Pulmonary lymph node (tissue), 1 donor: Measurements from ENCODE around the gene PAWR.

DNA sequence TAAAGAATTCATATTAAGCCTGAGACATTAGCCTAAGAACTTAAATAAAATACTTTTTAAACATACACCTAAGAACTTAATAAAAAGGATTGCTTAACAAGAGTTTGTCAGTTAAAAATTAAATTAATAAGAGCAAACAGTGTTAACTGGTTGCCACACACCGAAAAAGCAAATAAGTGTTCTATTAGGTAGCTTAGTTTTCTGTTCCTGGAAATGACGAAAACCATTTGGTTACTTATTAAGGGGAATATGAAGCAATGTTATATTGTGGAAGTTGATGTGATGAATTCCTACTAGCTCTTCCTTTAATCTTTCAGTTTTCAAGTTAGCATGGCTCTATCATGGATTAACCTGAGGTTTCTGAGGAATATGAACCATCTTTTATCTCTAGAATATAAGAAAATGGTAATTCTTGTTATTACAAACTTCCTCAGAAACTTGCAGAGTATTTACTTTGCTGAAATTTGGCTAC lies 245.9 kb downstream of the KCNC2 start:
- PRO-cap = no peak

DNA sequence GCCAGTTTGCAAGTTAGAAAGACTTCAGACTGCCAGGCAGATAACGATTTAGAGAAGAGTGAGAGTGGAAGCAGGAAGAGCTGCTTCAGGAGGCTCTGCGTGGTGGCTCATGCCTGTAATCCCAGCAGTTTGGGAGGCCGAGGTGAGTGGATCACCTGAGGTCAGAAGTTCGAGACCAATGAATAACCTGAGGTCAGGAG lies 55.1 kb upstream of the KRR1 start:
- PRO-cap = no peak

DNA sequence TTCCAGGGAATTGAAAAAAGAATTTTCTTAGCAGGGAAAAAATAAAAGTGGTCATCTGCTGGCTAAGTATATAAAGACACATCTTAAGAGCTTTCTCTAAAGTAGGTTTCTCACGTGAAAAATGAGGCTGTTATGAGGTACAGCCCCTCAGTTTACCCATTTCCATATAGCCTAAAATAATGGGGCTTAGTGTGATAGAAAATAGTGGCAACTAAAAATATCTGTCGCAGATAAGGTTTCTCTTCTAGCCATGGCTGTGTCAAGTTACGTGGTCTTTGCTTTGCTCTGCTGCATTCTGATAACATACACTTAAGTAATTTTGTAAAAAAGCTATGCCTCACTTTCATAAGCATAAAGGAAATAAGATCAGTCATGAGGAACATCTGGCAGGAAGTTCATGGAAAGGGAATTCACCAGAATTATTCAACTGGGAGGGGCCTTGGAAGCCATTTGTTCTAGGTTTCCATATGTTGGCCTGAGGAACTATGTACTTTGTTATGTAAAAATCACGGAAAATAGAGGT lies 195.4 kb upstream of the KRR1 start:
- PRO-cap = no peak

GRCh38 chr12:75889044-75889684 lies 195.3 kb downstream of the NAP1L1 start:
- PRO-cap = no peak

- PRO-cap = no peak
These were observed 110.0 kb downstream of the NAP1L1 start for GRCh38 chr12:75974505-75974911.

DNA sequence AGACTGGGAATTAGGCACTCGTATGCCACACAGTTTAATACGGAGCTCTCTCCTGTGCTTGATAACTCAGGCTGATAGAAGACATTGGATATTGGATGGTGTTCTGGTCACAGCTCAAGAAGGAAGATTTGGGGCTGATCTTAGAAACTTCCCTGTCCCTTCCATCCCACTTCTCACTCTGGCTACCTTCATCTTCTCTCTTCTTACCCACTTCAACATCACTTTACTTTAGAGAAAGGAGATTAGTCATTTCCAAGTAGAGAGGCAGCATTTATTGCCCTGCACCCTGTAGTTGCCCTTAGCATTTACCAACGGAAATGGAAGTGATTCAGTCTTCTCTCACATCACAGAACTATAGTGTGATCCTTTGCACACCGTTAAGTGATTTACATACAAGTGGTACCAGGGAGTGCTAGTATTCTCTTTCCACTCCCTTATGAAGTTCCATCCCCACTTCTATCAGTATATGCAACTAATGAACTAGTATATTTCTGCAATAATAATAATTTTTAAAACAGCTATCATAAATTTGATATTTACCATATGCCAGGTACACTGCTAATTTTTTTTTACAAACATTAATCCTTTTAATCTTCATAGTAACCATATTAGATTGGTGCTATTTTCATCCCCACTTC lies 105.3 kb downstream of the NAP1L1 start:
- PRO-cap = no peak

GRCh38 chr12:76054737-76055510 lies 29.6 kb downstream of the NAP1L1 start:
- PRO-cap = no peak

DNA sequence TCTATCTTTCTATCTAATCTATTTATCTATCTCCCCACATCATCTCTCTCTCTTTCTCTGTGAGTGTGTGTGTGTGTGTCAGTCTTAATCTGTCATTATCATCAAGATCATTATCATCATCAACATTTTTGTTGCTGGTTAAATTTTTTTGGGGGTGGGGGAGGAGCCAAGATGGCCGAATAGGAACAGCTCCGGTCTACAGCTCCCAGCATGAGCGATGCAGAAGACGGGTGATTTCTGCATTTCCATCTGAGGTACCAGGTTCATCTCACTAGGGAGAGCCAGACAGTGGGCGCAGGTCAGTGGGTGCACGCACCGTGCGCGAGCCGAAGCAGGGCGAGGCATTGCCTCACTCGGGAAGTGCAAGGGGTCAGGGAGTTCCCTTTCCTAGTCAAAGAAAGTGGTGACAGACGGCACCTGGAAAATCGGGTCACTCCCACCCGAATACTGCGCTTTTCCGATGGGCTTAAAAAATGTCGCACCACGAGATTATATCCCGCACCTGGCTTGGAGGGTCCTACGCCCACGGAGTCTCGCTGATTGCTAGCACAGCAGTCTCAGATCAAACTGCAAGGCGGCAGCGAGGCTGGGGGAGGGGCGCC lies 28.6 kb downstream of the BBS10 start:
- PRO-cap = no peak

DNA sequence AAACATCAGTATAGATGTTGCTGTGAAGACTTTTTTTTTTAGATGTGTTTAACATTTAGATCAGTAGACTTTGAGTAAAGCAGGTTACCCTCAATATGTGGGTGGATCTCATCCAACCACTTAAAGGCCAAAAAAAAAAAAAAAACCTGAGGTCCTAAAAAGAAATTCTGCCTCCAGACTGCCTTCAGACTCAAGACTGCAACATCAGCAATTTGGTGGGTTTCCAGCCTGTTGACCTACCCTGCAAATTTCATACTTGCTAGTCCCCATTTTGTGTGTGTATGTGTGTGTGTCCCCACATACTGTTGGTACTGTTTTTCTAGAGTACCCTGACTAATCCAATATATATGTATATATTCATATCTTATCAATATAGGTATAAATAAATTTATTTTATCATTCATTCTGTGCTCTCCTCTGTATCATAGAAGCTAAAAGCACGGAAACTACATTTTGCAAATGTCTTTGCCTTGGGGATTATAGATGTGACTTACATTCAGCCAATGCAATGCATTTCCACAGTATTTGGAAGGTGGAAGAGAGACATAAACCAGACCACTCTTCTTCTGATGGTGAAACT lies 55.5 kb downstream of the OSBPL8 start:
- PRO-cap = no peak

GRCh38 chr12:76533228-76533788 lies 26.3 kb downstream of the OSBPL8 start:
- PRO-cap = no peak

DNA sequence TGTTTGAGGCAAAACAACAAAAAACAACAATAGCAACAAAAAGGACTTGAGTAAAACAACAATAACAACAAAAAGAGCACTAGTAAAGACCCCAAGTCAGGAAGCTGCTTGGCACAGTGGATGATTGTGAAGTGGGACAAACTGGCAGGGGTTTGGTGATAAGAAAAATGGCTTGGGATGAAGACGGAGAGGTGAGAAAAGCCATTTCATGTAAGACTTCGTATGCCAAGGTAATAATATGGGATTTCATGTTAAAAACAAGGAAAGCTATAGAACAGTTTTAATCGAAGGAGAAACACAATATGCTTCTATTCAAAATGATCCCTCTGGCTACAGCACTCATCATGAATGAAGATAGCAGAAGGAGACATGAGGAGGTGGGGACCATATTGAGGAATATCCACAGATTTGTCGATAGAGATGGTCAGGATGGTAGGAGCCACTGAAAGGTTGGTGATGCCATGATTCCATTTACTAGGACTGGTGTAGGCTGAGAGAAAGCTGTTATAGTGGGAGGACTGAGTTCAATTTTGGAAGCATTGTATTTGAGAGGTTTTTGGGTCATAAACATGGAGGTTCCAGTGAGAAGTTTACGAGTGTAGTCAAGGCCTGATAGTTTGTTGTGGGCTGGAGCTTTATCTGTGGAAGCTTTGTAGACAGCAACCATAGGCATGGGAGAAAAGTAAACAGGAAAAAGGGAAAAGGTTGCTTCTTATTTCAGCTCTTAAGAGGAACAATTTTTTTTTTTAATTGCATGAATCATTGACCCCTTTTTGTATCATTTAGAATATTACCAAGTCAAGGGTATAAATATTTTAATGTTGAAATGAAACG lies 103.8 kb upstream of the NAV3 start:
- PRO-cap = no peak

- PRO-cap = no peak
These were observed 63.2 kb downstream of the NAV3 start for GRCh38 chr12:77893766-77894476.

DNA sequence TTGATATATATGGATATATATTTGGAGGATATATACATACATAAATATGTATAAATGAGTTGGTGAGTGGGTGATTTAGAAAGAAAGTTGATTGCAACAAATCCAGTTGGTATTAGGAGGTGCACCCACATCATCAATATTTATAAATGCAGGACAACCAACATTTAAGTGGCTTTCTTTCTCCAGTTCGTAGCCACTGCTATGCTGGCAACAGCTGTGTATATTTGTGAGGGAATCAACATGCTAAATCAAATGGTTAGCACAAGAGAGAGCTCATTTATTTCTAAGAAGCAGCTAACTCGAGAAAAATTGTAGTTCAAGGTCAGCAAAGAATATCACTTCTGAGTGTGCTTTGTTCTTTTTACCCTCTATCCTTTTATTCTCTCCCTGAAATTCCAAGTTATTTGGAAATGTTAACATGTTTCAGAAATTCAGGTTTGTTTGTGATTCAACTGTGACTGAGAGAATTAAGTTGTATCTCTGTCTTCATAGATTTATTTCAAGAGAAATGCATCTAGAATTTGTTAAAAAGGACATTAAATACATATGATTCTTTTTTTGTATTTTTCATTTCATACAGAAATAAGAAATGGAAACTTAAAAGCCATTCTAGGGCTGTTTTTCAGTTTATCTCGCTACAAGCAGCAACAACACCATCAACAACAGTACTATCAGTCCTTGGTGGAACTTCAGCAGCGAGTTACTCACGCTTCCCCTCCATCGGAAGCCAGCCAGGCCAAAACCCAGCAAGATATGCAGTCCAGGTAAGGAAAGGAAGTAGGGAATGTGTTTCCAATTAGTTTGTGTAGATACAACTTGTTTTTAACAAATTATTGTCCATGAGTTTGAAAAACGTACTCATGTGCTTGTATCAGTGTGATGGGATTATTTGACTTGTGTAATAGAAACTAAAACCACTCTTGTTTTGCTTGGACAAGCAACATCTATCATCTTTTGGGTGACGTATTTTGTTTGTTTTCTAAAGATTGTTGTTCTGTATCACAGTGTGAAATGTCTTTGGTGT lies 137.6 kb downstream of the NAV3 start:
- PRO-cap = no peak

DNA sequence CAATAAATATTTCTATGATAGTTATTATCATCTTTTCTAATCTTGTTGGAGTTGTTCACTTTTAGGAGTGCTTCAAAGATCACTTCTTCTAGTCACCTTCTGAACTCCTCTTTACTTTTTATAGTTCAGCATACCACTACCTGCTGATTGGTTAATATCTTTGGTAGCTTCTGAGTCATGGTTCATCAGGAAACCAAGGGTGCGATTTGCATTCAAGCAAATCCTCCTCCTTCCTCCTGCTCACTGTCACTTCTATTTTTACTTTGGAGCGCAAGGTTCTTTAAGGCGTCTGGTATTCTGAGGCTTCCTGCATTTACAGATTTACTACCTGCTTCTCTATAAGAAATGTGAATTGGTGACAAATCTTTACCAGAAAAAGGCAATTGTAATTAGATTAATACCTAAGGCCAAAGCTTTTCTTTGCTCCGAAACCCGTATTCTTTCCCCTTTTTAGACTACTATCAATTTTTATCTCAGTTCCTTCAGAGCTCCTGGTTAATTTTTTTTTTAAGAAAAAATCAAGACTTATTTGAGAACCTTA lies 24.1 kb downstream of the SYT1 start:
- PRO-cap = no peak

DNA sequence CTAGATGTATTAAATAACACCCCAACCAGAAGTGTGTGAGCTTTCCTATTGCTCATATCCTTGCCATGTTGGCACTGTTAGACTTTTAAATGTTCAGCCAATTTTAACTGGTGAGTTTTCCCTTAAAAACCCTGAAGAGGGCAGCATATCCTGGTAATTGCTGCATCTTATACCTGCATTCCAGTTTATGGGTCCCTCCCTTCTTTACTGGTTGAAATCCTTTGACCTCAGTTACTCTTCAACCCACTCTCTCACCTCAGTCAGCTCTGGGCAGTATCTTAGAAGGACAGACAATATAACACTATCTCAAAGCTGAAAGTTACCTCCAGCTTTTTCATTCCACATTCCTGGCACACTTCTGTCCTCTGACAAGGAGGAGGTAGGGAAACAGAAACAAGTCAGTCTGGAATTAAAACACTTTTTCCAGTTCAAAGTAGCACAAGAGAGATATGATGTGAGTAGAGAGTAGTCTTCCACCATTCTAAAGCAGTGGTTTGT lies 270.5 kb downstream of the PAWR start:
- PRO-cap = no peak

DNA sequence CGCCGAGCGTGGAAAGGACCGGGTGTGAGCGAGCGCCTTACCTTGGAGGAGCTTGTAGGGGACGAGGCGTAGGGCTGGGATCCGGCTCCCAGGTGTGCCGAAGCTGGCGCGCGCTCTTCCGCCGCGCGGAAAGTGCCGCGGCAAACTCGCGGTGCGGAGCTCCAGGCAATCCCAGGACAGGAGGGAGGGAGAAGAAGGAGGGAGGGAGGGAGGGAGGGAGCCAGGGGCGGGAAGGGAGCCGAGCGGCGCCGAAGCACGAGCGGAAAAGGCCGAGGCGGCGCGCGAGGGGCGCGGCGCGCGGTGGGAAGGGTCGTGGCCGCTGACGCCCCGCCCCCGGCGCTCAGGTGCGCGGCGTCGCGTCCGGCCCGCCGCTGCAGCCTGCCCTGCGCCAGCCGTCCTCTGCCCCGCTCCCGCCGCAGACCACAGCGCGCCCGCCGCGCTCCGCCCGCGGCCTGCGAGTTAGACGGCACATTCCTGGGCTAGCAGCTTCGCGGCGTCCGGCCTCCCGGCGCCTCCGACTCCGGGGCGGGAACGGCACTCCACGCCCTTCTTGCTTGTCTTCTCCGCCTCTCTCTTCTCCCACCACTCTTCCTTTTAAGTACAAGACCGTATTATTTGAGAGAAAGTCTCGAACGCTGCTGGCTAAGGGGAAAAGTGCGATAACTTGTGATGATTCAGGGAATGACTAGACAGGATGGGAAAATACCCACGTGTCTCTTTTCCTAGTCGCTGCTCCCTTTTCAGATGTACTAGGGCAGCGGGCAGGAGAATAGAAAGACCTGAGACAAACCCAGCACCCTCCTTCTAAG lies at the start of gene PAWR:
PAWR (minus strand) TSS at position 134 of the 809 bp plus-strand sequence.
- PRO-cap = bidirectional peak, plus-strand start at position 264 of the sequence, minus-strand start at position 134 of the sequence; bidirectional peak, plus-strand start at position 737 of the sequence, minus-strand start at position 522 of the sequence

- PRO-cap = no peak
These were observed 20.9 kb upstream of the PAWR start for GRCh38 chr12:79711752-79712069.

DNA sequence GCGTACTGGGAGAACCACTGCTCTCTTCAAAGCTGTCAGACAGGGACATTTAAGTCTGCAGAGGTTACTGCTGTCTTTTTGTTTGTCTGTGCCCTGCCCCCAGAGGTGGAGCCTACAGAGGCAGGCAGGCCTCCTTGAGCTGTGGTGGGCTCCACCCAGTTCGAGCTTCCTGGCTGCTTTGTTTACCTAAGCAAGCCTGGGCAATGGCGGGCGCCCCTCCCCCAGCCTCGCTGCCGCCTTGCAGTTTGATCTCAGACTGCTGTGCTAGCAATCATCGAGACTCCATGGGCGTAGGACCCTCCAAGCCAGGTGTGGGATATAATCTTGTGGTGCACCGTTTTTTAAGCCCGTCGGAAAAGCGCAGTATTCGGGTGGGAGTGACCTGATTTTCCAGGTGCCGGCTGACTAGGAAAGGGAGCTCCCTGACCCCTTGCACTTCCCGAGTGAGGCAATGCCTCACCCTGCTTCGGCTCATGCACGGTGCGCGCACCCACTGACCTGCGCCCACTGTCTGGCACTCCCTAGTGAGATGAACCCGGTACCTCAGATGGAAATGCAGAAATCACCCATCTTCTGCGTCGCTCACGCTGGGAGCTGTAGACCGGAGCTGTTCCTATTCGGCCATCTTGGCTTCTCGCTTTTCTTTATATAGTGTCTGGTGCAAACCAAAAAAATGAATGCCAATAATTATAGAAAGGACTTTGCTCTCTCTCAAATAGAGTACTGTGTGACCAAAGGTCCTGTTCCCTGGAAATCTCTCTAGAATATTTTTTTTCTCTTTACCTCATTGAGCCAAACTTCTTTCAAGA lies 50.3 kb downstream of the OTOGL start:
- PRO-cap = no peak

GRCh38 chr12:80250078-80250487 lies 150.7 kb downstream of the OTOGL start:
- PRO-cap = no peak

DNA sequence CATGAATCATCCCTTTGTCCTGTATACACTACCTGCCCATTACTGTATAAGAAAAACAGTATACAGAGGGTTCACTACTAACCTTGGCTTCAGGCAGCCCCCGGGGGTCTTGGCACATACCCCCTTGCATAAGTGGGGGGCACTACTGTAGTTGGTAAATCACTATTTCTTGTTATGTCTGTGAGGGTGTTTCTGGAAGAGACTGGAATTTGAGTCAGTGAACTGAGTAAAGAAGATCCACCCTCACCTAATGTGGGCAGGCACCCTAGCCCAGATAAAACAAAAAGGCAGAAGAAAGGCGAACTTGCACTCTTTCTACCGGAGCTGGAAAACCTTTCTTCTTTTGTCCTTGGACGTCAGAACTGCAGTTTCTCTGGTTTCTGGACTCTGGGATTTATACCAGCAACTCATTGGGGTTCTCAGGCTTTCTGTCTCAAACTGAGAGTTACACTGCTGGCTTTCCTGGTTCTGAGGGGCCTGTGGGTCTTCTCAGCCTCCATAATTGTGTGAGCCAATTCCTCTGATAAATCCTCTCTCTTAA lies 14.8 kb downstream of the LIN7A start:
- PRO-cap = no peak